SK-N-MC (cell line): ENCODE measurements around the genes MRPS33, PRSS2 and LLCFC1.

DNA sequence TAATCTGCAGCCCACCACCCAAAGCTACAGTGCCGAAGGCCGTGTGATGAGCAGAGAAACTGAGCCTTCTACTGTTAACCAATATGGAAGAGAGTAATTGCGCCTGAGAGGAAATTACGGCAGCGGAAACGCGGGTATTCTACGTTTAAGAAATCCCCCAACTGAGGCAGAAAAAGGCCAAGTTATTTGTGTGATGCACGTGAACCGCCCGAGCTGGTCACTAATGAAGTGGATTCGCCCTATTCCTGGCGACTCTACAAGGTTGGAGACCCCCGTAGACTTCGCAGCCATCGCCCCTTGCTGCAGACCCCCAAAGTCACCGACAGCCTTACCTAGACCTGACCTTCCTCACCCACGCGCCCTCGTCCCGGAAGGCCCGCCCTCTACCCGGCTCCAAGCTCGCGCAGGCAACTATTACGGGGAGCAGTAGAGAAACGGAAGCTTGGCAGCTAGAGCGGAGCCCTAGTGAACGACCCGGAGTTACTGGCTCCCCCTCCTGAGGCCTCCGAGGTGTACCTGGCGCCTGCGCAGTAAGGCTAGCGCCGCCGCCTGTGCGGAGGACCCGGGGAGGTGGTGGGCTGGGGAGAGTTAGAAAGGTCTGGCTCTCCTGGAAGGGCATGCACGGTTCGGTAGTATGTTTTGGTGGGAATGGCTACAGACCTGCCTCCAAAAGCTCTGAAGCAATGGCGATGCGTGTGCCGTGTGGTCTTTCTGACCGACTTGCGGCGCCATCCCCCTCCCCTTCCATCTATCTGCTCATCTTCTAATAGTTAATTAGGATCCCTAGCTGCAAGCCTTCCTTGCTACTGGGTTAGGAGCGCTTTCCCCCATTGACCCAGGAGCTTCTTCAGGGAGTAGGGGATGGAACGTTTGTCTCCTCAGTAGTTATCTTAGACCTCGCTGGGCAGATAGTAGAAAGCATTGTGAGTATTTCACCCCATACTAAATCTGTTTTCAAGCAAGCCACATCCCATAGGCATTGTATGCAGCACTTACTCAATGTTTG, at the start of gene MRPS33:
Gene MRPS33, minus strand, starts transcription at position 374 of the 1,006 bp plus-strand sequence.
- RRBS: under 1% methylated on average over 13 of the region's 49 CpGs

GRCh38 chr7:141072308-141072954, 1.4 kb upstream of the TMEM178B start:
- RRBS: 1% methylated on average over 14 of the region's 48 CpGs

DNA sequence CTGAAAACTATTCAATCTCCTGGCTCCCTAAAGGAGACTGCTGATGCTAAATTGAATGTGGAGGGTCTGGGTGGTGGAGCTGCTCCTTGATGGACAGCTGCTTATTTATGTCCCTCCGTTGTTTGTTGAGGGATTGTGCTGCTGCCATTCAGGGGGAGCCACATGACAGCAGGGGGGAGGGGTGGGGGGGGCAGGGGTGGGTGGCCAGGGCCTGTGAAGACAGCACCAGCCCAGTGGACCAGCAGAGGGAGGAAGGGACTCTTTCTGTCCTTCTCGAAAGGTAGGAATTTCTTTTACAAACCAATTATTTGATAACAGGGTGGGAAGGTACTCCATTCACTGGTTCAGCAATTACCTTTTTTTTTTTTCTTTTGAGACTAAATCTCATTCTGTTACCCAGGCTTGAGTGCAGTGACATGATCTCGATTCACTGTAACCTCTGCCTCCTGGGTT, 184.3 kb upstream of the AGK start:
- RRBS: no CpG with 5 or more reads among the region's 3 CpGs

- RRBS: no CpG with 5 or more reads among the region's 12 CpGs
Measured at GRCh38 chr7:141460703-141461381, 90.4 kb upstream of the AGK start.

- RRBS: no CpG with 5 or more reads among the region's 10 CpGs
Measured at GRCh38 chr7:141461889-141462506, 89.2 kb upstream of the AGK start.

DNA sequence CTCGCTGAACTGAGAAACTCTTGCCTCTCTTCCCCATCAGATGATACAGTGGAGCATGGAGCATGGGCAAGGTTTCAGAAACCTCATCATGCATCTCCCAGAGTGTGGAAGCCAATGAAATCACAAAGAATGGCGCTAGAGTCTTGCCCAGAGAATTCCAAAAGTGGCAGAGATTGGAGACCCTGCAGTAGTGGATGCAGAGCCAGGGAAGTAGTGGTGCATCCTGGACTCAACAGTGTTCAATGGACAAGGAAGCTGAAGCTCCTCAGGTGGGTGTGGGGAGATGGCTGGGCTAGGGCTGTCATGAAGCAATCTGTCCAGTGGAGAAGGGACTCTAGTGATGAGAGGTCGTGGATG, 32.4 kb downstream of the PRSS58 start:
- RRBS: no CpG with 5 or more reads among the region's 3 CpGs

DNA sequence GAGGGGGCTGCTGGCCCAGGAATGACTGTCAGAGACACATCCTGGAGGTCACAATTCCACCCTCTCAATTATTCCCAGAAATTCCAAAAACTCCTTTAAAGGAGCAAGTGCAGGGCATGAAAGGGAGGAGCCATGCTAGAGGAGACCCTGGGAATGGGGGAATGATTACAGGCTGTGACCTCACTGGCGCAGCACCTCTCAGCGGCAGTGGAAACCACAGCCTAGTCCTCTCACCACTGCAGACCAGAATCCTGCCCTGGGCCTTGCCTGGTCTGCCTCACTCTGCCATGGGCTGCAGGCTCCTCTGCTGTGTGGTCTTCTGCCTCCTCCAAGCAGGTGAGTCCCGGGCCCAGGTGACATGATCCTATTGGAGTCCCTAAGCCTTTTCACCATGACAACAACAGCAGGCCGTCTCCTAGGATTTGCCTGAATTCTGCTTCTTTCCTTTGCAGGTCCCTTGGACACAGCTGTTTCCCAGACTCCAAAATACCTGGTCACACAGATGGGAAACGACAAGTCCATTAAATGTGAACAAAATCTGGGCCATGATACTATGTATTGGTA, 50.5 kb upstream of the PRSS58 start:
- RRBS: no CpG with 5 or more reads among the region's 5 CpGs

DNA sequence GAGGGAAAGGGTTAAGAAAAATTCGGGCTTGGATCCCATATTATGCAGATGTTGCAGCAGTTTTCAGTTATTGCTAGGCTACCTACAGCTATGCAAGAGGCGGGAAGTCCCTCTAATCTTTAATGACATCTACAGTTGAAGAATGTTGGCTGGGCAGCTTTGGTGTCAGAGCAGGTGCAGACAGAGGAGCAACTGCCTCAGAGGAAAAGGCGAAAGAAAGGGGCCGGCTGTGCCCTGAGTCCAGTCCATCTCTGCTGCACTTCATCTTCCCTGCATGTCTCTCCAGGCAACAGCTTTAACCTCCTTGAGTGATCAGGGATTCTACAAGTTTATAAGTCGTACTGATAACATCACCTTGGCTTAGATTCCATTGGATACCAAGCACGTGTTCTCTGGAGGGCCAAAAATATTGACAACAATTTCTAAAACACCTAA, 201.9 kb upstream of the PRSS58 start:
- RRBS: no CpG with 5 or more reads among the region's 6 CpGs

GRCh38 chr7:142715104-142715633, 34.1 kb upstream of the PRSS1 start:
- RRBS: no CpG with 5 or more reads among the region's 3 CpGs

GRCh38 chr7:142770692-142771060, at the start of gene PRSS2:
Gene PRSS2, plus strand, starts transcription at chr7:142770970.
- RRBS: no CpG with 5 or more reads among the region's 4 CpGs

DNA sequence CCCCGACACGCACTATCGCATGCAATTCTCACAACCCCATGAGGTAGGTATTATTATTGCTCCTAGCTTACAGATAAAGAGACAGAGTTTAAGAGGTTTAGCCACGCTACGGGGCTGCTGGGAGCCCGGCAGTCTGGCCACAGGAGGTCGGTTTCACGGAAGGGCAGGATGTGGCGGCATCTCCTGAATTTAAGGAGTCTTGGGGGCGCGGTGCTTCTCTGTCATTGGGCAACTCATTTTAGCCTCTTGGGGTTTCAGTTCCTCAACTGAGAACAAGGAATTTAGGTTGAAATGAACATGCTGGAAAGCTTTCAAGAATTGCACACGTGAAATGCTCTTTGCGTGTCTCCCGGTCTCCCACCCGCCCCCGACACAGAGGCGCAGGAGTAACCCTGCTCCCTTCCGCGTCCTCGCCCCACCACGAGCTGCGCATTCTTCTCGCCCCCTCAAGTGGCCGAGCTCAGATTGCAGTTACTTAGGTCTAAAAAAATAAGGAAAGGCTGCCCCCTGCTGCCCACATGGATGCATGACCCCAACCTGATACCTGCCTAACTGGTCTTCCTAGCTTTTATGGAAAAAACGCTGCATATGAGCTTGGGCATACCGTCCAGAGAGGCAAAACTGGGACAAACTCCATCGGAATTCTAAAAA, 12.4 kb downstream of the PRSS2 start:
- RRBS: no CpG with 5 or more reads among the region's 27 CpGs

- RRBS: no CpG with 5 or more reads among the region's 6 CpGs
Measured at GRCh38 chr7:142787851-142788102, 17.0 kb downstream of the PRSS2 start.

DNA sequence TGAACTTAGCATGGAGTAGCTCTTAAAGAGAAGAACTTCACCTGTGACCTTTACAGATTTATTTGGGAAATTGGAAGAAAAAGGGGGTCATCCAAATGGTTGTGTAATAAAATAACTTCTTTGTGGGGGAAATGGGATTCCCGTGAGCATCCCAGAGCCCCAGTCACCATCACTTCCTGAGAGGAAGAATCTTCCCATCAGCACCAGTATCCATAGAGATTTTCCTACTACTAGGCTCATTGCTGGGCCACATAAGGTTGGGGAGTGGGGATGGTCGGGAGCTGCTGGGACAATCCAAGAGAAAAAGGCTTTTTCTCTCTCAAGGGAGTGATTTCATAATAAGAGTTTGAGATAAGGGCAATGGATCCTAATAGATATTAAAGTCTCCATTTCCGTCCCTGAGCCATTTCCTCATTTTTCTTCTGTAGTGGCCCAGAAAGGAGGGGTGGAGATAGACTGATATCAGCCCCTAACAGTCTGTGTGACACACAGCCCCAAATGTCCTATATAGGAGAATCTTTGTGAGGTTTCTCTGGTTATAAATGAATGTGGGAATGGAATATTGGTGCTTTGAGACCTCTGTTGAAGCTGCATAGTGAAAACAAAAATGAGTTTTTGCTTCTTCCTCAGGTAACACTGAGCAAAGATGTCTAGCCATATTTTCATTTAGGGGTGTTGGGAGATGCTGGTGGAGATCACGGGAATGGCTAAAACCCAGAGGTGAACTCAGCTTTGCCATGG, 35.2 kb downstream of the PRSS2 start:
- RRBS: no CpG with 5 or more reads among the region's 4 CpGs

- RRBS: no CpG with 5 or more reads among the region's 57 CpGs
Measured at GRCh38 chr7:142853797-142854872, 741 bp upstream of the EPHB6 start.

GRCh38 chr7:142939330-142939773, at the start of gene LLCFC1:
Gene LLCFC1, plus strand, starts transcription at chr7:142939484.
- RRBS: no CpG with 5 or more reads among the region's 8 CpGs

GRCh38 chr7:143042681-143043431, 9.3 kb upstream of the OR6V1 start:
- RRBS: no CpG with 5 or more reads among the region's 9 CpGs

- RRBS: 100% methylated on average over 2 of the region's 7 CpGs
Measured at GRCh38 chr7:143285296-143285829, 605 bp downstream of the TMEM139 start.

DNA sequence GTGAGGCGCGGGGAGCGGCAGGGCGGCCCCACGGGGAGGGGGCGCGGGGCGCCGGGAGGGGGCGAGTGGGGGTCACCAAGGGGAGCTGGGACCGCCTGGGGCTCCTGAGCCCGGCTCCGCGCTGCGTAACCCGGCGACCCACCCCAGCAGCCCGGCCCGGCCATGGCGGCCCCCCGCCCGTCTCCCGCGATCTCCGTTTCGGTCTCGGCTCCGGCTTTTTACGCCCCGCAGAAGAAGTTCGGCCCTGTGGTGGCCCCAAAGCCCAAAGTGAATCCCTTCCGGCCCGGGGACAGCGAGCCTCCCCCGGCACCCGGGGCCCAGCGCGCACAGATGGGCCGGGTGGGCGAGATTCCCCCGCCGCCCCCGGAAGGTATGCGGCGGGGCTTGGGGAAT, 261 bp downstream of the ZYX start:
- RRBS: under 1% methylated on average over 29 of the region's 45 CpGs

GRCh38 chr7:143381803-143382580, 847 bp downstream of the ZYX start:
- RRBS: 2% methylated on average over 7 of the region's 40 CpGs

- RRBS: no CpG with 5 or more reads among the region's 12 CpGs
Measured at GRCh38 chr7:143389630-143390252, 8.6 kb downstream of the ZYX start.